Measurements from ENCODE around the gene CLTC.

DNA sequence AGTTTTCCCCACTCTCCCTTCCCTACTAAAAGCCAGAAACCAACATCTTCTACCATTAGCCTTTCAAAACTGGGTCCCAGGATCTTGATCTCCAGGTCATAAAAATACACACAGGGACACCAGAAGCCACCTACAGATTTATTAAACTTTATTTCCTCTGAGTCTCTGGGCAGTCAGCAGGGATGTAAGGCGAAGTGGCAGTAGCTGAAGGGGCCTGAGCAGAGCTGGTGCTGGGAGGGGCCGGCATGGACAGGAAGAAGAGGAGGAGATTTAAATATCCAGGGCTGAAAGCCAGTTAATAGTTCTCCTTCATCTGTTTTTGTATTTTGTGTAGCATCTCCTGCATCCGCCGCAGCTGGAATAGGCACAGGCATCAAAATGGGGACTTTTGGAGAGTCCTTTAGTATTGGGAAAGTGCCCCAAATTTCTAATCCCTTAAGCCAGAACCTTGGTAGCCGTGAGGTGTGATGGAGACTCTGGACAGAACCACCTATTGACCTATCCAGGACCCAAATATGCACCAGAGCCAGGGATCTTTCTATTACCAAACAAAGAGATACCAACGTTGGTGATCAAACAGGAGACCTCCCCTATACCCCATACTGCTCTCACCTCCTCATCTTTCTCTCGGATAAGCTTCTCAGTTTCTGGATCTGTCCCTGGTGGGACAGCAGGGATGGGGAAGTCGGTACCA, 5.8 kb upstream of the MTMR4 start:
- PRO-cap, 2 experiments = no peak in any of the 2 experiments

DNA sequence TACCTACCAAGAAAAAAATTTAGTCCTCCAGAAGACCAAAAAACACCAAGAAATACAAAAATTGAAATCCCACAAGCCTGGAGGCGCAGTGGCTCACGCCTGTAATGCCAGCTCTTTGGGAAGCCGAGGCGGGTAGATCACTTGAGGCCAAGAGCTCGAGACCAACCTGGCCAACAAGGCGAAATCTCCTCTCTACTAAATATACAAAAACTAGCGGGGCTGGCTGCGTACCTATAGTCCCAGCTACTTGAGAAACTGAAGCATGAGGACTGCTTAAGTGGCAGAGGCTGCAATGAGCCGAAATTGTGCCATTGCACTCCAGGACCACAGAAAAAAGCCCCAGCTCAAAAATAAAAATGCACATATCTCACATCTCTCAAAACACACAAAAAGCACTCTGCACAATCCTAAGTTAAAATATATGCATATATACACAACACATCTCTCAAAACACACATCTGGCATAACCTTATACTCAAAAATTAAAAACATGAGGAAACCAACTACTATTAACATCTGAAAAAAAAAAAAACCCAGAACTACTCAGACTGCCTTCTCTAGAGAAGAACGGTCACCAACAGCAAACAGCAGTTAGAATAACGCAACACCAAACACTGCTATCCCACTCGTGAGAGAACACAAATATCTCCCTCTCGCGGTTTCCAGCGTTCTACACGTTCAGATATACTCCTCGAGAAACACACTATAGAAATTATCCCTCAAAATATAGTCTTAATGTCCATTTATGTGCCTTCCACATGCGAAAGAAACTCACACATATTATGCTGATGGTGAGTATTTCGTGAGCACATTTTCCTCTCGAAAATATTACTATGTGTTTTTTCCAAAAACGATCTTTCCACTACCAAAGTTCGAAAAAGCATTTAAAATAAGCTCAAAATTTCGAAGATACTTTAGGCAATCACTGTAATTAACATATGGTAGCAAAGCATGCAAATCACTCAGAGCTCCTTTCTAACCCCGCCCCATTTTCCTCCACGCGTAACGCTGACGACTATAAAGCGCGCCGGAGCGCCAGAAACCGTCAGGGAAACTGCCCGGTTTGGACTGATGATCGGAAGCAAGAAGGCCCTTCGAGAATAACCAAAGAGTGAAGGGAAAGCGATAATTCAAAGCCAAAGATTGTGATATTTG, 60.4 kb downstream of the IGBP1C start:
- PRO-cap, 2 experiments = peak in 1 of 2 experiments; most common plus-strand start position 1,048 of the sequence (in 1); most common minus-strand start position 635 of the sequence (in 1)

DNA sequence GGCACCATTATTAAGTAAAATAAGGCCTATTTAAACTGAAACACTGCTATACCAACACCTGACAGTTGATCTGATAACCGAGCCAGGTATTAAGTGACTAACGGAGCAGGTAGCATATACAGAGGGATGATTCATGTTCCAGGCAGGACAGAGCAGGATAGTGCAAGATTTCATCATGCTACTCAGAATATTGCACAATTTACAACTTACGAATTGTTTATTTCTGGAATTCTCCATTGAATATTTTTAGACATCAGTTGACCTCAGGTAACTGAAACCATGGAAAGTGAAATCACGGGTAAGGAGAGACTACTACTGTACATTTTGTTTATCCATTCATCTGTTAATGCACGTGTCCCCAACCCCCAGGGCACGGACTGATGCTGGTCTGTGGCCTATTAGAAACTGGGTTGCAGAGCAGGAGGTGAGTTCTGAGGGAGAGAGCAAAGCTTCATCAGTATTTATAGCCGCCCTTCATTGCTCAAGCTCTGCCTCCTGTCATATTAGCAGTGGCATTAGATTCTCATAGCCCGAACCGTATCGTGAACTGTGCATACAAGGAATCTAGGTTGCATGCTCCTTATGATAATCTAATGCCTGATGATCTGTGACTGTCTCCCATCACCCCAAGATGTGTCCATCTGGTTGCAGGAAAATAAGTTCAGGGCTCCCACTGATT, 14.4 kb upstream of the PPM1E start:
- PRO-cap, 2 experiments = no peak in any of the 2 experiments

GRCh38 chr17:58756032-58756770, 547 bp downstream of the PPM1E start:
- PRO-cap, 2 experiments = no peak in any of the 2 experiments

GRCh38 chr17:59315886-59316160, 15.6 kb upstream of the YPEL2 start:
- PRO-cap, 2 experiments = no peak in any of the 2 experiments

DNA sequence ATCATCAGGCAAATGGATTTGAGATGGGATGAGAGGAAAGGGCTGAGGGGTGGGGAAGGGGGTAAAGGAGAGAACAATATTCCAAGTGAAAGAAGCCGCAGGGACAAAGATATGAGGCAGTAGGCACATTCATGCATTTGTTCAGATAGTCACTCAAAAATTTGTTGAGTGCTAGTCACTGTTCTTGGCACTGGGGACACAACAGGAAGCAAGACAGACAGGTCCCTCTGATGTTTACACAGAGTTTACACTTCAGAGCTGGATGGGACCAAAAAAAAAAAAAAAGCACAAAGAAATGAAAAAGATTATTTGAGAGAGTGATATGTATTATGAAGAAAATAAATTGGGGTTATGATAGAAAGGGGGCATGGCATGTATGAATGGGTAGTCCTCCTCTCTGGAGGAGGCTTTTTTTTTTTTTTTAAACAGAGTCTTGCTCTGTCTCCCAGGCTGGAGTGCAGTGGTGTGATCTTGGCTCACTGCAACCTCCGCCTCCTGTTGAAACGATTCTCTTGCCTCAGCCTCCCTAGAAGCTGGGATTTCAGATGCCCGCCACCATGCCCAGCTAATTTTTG, 3.5 kb upstream of the YPEL2 start:
- PRO-cap, 2 experiments = no peak in any of the 2 experiments

DNA sequence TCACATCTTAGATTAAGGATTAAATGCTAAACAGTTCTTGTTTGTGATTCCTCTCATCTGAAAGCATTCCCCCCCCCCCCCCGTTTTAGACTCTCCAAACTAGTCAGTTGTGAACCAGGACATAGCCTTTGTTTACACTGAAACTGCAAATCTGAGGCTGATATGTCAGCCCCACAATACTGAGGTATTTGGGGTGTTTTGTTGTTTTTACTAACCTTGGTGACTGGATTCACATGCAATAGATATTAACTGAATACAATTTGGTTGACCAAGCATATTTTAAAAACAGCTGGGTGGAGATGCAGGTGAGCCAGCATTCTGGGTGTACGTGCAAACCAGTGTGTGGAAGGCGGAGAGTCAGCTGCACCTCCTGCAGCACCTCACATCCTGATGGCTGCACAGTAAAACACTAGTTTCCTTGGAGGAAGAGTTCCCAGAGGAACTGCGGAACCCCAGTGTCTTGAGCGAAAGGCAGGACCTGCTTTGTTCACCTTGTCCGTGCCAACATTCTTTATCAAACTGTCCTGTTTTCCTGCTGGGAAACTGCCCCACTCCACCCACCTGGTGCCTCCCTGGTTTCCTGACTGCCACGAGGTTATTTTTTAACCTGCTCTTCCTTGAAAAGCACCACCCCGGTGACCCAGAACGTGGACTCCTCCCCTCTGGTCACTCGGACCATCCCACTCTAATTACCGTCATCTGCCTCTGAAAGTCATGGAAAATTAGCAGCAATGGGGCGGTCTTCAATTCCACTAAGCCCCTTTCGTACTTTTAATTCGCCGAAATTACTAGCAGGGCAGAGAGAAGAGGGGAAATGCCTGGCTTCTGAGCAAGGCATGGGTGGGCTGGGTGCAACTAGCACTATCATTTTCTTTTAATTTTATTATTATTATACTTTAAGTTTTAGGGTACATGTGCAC, 1.1 kb upstream of the YPEL2 start:
- PRO-cap, 2 experiments = peak in 1 of 2 experiments; most common plus-strand start position 715 of the sequence (in 1); most common minus-strand start position 586 of the sequence (in 1)

GRCh38 chr17:59337861-59338367, 6.5 kb downstream of the YPEL2 start:
- PRO-cap, 2 experiments = no peak in any of the 2 experiments

DNA sequence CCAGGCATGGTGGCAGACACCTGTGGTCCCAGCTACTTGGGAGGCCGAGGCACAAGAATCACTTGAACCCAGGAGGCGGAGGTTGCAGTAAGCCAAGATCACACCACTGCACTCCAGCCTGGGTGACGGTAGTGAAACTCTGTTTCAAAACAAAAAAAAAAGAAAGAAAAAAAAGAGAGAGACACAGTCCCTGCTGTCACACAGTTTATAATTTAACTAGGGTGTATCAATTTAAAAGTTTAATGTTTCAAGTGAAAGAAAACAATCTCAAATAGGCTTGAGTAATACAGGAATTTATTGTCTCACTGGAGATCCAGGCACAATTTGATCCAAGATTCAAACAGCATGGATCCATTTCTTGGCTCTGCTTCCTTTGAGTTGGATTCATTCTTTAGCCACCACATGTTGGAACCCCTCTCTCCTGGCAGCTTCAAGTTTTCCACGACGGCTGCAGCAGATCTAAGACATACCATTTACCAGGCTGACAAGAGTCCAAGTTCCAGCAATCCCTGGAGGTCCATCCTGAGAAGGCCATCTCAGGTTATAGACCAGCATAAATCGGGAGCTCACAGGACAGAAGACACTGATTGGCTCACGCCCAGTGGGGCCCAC, 97.5 kb downstream of the YPEL2 start:
- PRO-cap, 2 experiments = no peak in any of the 2 experiments

DNA sequence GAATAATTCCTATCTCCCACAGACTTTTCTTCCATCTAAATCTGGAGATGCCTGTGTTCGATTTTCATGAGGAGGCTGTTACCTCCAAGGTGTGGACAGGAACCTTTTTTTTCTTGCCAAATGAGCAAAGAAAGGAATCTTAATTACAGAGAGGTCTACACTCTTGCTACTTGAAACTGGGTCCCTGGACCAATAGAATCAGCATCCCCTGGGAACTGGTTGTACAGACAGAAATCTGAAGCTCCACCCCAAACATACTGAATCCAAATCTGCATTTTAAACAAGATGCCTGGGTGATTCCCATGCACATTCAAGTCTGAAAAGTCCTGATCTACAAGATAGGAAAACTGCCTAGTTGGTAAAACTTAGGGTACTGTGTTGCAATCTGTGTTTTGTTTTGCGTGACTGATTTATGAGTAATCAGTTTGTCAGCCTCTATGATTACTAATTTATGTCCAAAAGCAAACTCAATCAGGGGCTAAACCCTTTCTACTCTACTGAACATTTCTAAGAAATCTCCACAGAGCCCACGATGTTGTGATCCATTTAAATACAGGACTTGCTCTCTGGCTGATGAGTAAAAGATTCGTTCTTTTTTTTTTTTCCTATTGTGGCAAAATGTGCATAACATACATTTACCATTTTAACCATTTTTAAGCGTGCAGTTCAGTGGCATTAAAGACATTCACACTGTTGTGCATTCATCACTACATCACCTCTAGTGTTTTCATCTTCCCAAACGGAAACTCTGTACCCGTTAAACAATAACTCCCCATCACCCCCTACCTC, 103.8 kb downstream of the YPEL2 start:
- PRO-cap, 2 experiments = no peak in any of the 2 experiments

DNA sequence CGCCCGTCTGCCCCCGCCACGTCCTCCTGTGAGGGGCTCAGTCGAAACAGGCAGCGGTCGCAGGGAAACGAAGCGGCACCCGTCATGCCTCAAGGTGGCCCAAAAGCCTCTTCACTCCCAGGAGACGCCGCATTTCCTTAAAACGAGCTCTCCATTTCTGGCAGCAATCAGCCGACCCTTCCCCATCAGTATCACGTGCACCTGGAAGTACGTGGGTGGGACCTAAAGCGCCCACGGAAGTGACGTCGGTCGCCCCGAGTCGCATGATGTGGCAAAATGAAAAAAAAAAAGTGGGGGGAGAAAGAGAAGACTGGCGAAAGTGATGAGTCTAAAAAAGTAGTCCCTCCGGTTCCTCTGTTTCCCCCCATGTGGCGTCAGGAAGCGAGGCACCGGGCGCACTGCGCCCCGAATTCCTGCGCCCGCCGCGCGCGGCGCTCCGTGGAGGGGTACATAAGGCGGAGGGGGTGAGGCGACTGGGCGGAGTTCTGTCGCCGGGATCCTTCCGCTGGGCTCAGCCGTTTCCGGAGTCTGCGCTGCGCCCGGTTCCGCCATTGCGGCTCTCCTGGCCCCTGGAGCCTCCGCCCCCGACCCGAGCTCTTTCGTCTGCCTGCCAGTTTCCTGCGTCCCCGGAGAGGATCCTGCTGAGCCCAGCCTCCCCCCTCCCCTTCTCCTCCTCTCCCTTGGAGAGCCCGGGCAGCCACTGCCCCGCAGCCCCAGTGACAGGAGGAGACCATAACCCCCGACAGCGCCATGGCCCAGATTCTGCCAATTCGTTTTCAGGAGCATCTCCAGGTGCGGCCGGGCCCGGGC, at the start of gene CLTC:
TSS of gene CLTC (plus strand) at position 514 of the 810 bp plus-strand sequence.
- PRO-cap, 2 experiments = peak in 2 of 2 experiments; most common plus-strand start position 339 of the sequence (in 1); most common minus-strand start position 199 of the sequence (in 2)

DNA sequence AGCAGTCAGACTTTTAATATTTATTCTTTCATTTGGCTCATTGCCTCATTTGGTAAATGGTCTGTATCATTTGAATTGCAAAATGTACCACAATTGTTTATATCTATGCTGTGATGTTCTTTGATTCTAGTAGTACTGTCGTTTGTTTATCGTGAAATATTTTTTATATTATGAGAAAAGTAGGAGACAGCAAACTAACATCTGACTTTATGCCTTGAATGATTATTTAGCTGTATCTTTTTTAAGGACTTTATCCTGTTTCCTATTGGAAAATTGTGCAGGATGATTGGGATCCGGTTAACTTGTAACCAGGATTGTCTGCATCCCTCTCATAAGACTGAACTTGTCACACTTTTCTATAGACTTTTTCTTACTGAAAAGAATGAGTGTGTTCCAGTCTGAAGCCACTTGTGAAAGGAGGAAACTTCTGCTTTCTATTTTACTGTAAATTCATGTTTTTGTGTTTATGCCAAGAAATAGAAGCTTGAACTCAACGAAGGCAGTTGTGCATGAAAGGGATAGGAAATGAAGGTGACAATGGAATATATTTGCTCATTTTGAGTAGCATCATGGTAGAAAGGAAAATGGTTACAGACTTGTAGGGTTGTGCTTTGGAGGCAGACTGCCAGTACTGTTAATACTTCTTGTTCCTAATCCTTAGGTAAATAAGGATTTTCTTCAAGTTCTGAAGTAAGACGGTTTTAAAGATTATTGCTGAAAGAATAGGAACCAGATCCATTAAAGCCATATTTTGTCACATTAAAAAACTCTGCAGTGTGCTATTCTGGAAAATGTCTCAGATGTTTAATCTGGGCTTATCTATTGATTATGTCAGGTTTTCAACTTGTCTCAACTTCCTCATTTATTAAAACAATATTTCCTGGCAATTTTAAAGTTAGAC, 8.0 kb downstream of the CLTC start:
- PRO-cap, 2 experiments = no peak in any of the 2 experiments

DNA sequence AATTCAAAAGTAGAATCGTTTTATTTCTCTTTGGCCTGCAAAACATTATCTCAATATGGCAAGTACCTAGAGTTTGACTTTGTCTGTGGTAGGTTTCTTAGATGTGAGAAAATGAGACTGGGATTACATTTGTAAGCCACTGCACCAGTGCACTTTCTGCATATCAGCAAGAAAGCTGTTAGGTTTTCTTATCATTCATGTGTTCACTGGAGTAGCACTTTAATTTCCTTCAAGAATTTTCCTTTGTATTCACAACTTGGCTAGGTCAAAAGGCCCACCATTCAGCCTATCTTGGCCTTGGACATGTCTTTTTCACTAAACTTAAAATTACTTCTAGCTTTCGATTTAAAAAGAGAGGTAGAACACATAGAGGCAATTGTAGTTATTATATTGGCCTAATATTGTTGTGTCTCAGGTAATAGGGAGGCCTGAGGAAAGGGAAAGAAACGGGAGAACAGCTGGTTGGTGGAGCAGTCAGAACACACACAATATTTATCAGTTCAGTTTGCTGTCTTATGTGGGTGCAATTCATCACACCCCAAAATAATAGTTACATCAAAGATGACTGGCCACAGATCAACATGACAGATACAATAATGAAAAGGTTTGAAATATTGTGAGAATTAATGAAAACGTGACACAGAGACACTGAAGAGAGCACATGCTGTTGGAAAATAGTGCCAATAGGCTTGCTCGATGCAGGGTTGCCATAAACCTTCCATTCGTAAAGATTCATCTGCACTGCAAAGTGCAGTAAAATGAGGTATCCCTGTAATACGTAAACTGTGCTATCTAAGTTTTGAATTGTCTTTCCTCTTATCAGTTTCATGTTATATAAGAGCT, 35.4 kb downstream of the CLTC start:
- PRO-cap, 2 experiments = no peak in any of the 2 experiments

DNA sequence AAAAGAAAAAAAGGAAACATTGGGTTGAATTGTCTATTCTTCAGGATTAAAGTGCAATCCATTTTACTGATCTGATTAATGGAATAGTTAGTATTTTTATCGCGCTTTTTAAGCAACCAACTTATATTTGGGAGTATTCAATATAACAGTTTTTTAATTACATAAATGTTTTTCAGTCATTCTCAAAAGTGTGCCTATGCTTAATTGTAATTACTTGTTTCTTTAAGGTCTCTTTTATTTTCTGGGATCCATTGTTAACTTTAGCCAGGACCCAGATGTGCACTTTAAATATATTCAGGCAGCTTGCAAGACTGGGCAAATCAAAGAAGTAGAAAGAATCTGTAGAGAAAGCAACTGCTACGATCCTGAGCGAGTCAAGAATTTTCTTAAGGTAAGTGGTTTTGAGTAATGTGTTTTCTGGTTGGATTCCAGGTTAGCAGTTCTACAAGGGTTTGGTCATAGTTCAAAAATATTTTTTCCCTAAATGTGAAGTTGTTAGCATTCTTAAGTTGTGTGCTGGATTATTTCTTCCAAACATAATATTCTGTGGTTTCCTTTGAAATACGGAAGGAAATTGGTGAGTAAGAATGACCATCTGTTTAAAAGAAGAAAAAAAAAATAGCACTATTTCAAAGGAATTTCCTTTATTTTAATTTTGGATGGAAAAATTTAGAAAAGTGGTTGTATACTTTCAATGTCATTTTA, 38.5 kb downstream of the PTRH2 start:
- PRO-cap, 2 experiments = no peak in any of the 2 experiments

GRCh38 chr17:59697768-59698438, 9.3 kb downstream of the PTRH2 start:
- PRO-cap, 2 experiments = no peak in any of the 2 experiments

DNA sequence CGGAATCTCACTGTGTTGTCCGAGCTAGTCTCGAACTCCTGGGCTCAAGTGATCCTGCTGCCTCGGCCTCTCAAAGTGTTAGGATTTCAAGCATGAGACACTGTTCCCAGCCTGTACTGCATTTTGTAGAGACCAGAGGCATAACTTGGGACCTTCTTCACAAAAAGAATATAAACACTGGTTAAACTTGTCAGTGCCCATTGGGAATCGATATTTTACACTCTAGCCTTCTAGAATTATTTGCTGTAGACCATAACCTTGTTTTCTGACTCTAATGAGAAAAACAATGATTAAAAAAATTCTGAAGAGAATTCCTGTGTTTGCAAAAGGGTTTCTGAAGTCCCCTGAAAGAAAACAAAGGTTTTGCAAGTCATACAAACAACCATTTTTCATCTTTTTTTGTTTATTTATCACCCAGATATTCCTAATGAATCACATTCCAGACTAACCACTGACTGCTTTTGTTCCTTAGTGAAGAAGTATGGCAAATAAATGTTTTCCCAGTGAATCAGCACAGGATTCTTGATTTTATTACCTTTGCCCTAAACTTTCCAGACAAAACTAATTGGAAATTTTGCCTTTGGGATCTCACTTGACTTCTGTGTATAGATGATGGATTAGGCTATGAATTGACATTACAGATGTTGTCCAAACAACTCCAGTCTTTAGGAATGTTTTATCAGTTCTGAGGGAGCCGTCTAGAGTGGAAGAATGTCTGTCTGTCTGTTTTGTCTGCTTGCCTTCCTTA, 48.6 kb downstream of the VMP1 start:
- PRO-cap, 2 experiments = no peak in any of the 2 experiments

- PRO-cap, 2 experiments = no peak in any of the 2 experiments
Observed at GRCh38 chr17:59785378-59786001, 78.0 kb downstream of the VMP1 start.

DNA sequence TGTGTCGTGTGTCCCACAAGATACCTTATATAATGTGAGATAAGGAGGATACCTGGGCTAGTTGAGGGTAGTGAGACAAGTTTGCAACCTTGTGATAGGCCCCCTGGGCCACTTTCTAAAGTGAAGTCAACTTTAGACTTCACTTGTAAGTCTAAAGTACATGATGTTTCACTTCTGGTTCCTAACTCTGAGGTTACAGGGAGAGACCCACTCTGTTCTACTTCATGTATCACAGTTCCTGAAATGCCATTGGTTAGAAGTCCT, 10.7 kb upstream of the HEATR6 start:
- PRO-cap, 2 experiments = no peak in any of the 2 experiments

GRCh38 chr17:60330501-60331038, 61.4 kb downstream of the USP32 start:
- PRO-cap, 2 experiments = no peak in any of the 2 experiments

GRCh38 chr17:60599254-60599448, 842 bp upstream of the PPM1D start:
- PRO-cap, 2 experiments = no peak in any of the 2 experiments